Measurements from ENCODE around the gene MYO10.

GRCh38 chr5:14426854-14428237 is 154.2 kb upstream of the OTULINL start:
- PRO-cap, result no peak

DNA sequence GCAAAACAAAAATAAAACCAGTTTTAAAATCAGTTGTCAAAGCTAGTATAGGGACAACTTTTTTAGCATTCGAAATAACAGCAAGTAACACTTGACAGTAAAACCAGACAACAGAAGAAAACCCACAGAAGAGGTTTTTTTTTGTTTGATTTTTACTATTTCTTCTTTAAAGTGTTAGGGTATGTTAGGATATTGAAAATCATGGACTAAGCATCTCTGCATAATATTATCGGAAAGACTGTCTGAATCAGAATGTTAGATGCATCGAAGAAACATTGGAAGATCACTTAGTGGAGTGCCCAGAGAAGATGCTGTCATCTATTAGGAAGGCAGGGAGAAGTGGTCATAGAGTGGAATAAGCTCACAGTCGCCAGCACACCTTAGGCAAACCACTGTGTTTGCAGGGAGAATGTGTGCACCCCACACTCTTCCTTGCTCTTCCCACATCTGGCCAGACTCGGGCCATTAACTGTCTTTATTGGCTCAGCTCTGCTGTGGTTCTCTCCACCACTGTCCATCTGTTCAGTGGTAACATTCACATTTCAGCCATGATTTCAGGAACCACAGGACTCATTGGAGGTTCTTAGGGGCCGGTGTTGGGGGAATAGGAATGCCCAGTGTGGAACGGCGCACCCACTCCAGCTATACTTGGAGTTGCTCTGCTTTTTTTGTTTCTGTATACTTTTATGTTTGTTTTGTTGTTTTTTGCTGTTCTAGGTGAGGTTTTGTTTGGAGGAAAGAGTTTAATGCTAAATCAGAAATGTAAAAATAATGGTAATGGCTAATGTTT is 2.4 kb downstream of the OTULINL start:
- PRO-cap, result no peak

DNA sequence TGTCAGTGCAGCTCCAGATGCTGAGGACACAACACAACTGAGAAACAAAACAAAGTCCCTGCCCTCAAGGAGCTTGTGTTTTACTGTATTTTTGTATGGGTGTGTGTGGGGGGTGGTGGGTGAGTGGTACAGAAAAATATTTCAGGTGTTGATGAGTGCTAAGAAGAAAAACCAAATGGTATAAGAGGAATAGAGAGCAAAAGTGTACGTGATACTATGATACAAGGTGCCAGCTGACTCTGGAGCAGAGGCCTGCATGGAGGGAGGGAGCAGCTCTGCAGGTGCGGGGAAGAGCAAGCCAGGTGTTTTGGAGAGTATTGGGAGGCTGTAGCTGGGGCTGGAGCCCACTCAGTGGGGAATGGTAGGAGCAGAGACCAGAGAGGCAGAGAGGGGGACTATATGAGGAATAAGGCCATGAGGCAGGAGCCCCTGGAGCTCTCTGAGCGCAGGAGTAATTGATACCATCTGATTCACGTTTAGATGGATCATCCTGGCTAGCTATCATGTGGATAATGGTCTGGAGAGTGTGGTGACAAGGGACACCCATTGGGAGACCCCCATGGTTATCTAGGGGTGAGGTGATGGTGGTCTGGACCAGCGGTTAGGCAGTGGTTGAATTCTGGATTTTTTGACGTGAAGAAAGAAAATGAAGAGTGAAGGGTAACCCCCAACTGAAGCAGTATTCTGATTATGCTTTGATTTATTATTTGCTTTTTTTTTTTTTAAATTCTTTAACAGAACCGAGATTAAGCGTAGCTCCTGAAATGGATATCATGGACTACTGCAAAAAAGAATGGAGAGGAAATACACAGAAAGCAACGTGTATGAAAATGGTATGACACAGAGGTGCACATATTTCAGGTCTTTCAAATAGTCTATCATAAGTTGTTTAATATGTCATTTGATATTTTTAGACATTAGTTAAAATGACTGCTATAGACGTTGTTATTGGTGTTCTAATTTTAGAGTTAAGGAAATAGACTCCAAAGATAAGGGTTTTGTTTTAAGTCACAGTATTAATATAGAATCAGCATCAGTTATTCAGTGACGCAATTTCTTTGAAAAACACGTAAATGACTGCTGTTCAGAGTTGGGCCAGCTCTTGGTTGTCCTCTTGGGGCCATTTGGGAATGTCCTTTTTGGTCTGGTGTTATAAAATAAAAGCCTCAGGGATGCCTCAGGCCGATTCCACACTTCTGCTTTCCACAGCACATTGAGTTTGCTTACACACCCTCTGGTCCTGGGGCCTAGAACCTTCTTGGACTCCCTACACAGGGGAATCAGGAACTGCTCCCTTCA is 13.9 kb downstream of the OTULIN start:
- PRO-cap, result no peak

GRCh38 chr5:14686842-14687787 is 22.6 kb downstream of the OTULIN start:
- PRO-cap, result no peak

DNA sequence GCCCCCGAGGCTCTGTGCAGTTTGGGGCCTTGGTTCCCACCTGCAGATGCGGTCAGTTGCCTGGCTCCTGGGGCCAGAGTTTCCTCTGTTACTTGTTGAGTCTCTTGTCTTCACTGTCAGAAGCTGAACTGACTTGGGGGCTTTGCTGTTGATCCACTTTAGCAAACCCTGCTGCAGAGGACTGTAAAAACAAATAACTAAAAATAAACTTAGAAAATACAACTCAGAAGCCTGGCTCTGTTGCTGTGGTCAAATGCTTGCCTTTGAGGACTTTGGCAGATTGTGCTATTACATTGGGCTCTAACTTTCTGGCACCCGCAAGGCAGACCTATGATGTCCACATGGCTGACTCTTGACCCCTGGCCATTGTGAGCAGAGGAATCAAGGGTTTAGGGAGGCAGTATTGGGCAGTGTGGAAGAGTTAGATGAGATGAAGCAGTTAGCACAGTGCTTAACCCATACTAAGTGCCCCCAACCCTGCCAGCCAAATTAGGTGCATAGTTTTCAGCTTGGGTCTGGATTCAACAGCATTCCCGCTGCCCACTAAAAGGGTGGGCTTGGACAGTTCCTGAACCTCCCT is 34.0 kb downstream of the OTULIN start:
- PRO-cap, result no peak

GRCh38 chr5:14713294-14713723 is 48.8 kb downstream of the OTULIN start:
- PRO-cap, result no peak

- PRO-cap, result no peak
Observed at GRCh38 chr5:14716538-14717356, 52.2 kb downstream of the OTULIN start.

- PRO-cap, result no peak
Observed at GRCh38 chr5:14802434-14803080, 69.0 kb downstream of the ANKH start.

GRCh38 chr5:14870812-14871367 is 688 bp downstream of the ANKH start:
- PRO-cap, result no peak

DNA sequence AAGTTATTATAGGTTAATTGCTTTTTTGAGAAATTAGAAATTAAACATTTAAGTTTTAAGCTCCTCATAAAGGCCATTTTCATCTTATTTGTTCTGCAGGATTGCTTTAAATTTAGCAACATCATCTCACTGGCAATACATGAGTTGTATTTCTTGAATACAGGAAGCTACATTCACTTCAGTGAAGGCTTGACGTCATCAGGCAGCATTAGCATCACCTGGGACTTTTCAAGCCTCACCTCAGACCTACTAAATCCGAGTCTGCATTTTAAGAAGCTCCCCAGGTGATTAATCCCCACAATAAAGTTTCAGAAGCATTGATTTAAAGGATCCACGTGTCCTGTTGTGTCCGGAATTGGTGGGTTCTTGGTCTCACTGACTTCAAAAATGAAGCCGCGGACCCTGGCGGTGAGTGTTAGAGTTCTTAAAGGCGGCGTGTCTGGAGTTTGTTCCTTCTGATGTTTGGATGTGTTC is 121.1 kb upstream of the ANKH start:
- PRO-cap, result no peak

DNA sequence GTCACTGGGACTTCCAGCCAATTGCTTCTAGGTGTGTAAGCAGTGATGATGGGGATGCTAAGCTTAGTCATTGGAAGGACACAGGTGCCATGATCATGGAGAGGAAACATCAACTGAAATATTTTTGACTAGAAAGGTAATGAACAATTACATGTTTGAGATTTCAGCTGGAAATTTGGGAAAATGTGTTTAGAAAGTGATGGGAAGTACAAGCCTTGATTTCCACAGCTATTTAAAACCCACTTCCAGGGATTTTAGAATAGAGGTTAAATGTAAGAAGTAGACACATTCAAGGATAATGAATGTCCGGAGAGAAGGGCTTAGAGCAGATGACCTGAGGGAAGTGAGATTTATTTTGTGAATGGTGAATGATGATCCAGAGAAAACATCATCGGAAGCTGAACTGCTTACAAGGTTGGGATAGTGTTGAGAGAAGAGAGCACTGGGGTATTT is 235.4 kb downstream of the FBXL7 start:
- PRO-cap, result no peak

DNA sequence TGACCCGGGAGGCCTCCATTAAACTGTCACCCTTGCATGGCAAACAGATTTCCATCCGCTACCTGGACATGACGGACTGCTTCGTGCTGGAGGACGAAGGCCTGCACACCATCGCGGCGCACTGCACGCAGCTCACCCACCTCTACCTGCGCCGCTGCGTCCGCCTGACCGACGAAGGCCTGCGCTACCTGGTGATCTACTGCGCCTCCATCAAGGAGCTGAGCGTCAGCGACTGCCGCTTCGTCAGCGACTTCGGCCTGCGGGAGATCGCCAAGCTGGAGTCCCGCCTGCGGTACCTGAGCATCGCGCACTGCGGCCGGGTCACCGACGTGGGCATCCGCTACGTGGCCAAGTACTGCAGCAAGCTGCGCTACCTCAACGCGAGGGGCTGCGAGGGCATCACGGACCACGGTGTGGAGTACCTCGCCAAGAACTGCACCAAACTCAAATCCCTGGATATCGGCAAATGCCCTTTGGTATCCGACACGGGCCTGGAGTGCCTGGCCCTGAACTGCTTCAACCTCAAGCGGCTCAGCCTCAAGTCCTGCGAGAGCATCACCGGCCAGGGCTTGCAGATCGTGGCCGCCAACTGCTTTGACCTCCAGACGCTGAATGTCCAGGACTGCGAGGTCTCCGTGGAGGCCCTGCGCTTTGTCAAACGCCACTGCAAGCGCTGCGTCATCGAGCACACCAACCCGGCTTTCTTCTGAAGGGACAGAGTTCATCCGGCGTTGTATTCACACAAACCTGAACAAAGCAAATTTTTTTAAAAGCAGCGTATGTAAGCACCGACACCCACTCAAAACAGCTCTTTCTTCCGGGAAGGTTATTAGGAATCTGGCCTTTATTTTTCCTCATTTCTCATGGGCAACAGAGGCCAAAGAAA is 242.9 kb downstream of the MARCHF11 start:
- PRO-cap, result no peak

DNA sequence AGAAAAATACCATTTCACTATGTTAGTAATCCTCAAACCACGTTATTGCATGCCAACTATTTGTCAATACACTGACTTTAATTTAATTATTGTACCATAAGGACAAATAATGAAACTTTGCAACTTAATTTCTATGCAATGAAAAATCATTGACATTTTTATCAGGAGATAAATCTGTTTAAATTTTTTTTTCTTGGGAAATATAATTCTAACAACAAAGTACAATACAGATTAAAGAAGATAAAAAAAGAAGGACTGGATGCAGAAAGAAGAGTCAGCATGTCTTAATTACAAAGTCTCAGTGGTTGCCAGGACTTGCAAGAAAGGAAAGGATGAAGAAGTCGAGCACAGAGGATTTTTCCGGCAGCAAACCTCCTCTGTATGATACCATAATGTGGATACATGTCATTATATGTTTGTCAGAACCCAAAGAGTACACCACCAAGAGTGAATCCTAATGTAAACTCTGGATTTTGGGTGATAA is 64.7 kb upstream of the MARCHF11 start:
- PRO-cap, result no peak

DNA sequence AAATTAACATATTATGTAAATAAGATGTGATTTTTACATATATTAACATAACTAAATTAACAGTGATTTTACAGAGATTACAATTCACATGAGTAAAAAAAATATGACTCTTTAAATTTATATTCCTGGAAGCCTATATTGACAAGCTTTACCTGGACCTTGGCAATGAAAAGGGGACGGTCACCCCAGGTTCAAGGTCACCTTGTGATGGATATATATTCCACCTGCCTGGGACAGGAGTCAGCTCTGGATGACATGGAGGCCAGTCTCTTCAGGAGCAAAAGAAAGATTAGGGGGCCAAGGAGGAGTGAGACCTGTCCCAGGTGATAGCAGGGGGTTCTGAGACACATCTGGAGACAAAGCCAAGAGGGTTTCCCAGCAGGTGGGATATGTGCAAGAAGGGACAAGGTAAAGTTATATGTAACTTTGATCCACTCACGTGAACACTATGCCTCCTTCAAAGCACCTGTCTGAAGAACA is 62.7 kb upstream of the ZNF622 start:
- PRO-cap, result no peak

- PRO-cap, result no peak
Observed at GRCh38 chr5:16617461-16618571, 1.0 kb upstream of the RETREG1 start.

- PRO-cap, result no peak
Observed at GRCh38 chr5:16701309-16702031, 84.7 kb upstream of the RETREG1 start.

- PRO-cap, result no peak
Observed at GRCh38 chr5:16809643-16810344, 126.3 kb downstream of the MYO10 start.

- PRO-cap, result no peak
Observed at GRCh38 chr5:16855593-16855958, 80.5 kb downstream of the MYO10 start.

DNA sequence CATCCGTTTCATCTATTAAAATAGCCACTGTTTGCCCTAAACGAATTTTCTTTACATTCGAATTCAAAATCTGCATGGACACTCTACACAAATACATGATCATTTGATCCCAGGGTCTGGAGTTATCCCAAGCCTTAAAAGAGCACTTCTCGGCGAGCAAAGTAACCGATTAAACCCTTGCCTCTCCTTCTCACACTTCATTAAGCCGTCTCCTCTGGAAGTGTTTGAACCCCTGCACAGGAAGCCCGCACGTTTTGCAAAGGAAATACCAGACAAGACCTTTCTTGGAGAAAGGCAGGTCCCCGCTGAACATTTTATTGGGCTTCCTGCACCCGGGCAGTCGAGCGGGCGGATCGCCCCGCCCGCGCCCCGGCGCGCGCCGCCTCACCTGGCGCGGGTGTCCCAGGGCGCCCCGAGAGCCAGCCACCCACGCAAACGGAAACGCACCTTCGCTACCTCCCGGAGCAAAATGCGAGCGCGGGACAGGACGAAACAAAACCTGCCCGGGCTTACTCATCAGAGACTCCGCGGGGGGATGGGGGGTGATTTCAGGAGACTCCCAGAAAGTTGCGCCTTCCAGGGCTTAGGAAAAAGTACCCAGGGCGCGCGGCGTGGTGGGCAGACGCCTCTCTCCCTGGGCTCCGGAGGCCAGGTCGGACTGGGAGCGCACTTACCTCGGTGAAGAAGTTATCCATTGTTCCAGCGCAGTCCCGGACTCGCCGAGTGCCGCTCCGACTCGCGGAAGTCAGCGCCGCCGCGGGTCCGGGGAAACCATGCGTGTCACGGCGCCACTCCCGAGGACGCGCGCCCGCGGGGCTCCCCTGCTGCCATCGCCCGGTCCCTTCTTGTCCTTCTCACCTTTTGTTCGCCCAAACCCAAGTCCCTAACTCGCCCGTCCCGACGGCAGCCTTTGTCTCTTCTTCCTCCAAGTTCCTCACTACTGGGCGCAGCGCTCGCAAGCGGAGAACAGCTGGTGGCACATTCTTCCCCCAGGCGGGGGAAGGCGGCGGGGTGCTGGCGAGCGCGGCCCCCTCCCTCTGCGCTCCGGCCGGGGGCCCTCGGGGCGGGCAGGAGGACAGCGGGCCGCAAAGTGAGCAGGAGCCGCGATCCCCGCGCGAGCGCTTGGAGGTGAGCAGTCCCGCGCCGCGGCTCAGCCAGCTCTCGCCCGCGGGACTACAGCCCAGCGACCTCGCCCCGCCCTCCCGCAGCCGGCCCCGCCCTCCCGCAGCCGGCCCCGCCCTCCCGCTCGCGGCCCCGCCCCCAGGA is at the start of gene MYO10:
TSS of gene MYO10 (minus strand) at position 1,175 of the 1,266 bp plus-strand sequence.
- PRO-cap, result unidirectional peak, minus-strand start at position 1,152 of the sequence

GRCh38 chr5:16936380-16937014 is 409 bp upstream of the MYO10 start:
- PRO-cap, result bidirectional peak, plus-strand start at chr5:16936694, minus-strand start at chr5:16936696

Measured in aorta (tissue), 1 donor.